Bronchial epithelial cell (primary cell): Measurements from ENCODE around the genes ODR4, RO60 and CFH.

DNA sequence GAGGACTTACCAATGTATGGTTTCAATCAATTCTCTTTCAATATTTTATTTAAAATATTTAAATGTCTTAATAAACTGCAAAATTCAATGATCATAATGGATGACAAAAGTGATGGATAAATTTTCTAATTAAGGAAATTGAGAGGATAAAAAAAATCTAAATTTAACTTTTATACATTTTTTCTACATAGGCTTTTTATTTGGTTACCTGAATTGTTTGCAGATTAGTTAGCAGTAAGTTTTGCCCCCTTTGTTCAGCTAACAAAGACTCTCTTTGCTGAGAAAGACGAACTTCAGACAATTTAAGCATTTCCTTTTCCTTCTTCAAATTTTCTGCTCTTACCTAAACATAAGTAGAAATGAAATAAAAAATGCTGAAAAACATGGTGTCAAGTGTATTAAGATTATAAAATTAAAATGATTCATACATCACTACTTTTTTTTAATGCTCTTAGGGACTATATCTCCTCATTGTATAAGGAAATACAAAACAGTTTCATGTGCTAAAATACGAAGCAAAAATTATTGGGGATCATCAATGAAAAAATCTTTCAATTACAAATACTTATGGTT lies 23.2 kb downstream of the TPR start:
- RRBS, 2 experiments: no CpG with 5 or more reads among the region's 2 CpGs

GRCh38 chr1:186375642-186376474 lies at the start of gene ODR4:
Gene ODR4 (plus strand): TSS chr1:186375838.
- RRBS, 2 experiments: 2 to 3% methylated on average over 6 of the region's 32 CpGs

DNA sequence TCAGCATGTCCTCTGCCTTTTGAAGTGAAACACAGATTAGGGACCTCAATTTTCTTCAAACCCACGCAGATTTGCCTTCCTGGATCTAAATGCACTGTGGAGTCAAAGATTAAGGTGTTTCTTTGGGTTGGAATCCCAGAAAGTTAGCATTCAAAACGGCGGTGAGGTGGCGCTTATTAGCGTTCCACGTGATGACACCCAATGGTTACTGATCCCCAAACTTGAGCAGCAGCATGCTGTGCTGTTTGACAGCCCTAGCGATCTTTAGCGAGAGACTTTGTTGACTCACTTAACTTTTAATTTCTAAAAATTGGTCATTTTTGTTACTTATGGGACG lies 390 bp downstream of the PLA2G4A start:
- RRBS, 2 experiments: no CpG with 5 or more reads among the region's 9 CpGs

DNA sequence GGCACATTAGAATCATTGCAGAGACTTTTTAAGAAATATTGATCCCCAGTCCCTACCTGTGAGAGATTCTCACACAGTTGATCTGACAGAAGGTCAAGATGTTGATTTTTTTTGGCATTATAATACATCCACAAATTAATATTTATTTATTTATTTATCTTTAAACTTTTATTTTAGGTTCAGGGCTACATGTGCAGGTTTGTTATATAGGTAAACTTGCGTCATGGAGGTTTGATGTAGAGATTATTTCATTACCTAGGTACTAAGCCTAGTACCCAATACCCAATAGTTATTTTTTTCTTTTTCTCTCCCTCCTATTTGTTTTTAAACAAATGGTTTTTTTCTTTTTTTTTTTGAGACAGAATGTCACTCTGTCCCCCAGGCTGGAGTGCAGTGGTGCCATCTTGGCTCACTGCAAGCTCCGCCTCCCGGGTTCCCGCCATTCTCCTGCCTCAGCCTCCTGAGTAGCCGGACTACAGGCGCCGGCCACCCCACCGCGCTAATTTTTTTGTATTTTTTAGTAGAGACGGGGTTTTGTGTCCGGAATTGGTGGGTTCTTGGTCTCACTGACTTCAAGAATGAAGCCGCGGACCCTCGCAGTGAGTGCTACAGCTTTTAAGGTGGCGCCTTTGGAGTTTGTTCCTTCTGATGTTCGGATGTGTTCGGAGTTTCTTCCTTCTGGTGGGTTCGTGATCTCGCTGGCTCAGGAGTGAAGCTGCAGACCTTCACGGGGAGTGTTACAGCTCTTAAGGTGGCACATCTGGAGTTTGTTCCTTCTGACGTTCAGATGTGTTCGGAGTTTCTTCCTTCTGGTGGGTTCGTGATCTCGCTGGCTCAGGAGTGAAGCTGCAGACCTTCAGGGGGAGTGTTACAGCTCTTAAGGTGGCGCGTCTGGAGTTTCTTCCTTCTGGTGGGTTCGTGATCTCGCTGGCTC lies 243.6 kb downstream of the PLA2G4A start:
- RRBS, 2 experiments: 37 to 81% methylated on average over 2 of the region's 28 CpGs

DNA sequence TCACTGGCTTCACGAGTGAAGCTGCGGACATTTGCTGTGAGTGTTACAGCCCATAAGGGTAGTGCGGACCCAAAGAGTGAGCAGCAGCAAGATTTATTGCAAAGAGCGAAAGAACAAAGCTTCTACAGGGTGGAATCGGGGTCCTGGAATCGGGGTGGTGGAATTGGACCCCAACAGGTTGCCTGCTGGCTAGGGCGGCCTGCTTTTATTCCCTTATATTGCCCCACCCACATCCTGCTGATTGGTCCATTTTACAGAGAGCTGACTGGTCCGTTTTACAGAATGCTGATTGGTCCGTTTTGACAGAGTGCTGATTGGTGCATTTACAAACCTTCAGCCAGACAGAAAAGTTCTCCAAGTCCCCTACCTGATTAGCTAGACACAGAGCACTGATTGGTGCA lies 1580.3 kb downstream of the BRINP3 start:
- RRBS, 2 experiments: no CpG with 5 or more reads among the region's 9 CpGs

DNA sequence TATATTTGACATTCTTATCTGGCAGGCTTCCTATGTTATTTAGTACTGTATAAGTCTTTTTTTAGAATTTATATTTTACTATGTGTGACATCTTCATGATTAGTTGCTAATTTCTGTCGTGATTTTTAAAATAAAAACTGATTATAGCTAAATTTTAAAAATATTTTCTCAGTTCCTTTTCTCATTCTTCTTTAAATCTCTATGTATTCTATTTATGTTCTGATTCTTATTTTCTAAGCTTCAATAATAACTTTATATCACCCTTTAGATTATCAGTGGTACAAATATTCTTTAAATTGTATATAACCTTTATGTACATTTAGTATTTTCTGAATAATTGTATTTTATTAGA lies 844.6 kb downstream of the BRINP3 start:
- RRBS, 2 experiments: no CpG with 5 or more reads among the region's 1 CpG

DNA sequence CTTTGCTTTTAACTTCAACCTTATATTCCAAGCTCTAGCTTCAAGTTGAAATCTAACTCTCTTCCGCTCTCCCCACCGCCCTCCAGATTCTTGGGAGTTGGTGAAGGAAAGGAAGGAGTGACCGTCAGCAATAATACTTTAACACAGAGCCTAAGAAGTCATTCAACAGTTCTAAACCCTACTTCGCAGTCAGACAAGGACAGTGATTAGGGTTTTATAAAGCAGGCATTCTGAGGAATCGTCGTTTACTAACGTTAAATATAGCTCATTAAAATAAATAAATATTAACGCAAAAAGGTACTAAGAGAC lies 2.7 kb downstream of the BRINP3 start:
- RRBS, 2 experiments: no CpG with 5 or more reads among the region's 8 CpGs

DNA sequence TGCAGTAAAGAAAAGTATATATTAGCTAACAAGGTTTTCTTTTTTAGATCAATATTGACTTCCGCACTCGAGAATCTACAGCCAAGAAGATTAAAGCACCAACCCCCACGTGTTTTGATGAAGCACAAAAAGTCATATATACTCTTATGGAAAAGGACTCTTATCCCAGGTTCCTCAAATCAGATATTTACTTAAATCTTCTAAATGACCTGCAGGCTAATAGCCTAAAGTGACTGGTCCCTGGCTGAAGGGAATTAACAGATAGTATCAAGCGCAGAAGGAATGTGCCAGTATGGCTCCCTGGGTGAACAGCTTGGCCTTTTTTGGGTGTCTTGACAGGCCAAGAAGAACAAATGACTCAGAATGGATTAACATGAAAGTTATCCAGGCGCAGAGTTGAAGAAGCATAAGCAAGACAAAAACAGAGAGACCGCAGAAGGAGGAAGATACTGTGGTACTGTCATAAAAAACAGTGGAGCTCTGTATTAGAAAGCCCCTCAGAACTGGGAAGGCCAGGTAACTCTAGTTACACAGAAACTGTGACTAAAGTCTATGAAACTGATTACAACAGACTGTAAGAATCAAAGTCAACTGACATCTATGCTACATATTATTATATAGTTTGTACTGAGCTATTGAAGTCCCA lies 3.6 kb downstream of the RGS1 start:
- RRBS, 2 experiments: no CpG with 5 or more reads among the region's 6 CpGs

DNA sequence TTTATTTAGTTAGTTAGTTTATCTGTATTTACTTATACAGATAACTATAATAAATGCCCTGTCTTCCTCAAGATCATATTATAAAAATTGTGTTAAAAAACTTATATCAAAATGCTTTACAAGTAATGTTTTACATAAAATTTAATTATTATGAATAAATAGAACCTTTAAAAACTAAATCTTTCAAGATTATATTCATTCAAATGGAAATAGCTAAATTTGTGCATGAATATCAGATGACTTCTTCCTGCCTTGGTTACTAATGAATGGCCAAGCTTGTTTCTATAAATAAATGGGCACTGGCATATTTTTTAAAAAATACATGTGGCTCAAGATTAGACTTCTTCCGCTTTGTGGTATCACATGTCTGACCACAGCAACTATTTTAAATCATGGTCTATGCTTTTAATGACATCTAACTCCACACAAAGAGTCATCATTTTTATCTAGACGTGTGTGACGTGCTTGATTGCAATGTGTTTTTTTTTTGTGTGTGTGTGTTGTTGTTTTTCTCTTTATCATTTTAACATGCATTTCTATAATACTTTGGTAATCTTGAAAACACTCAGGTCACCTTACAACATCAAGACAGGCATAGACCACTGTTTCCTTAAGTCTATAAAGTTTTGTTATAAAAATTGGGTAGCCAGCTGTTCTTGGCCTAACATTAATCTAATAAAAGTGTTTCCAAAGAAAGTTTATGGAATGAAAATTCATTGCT lies 29.4 kb downstream of the RGS1 start:
- RRBS, 2 experiments: no CpG with 5 or more reads among the region's 3 CpGs

GRCh38 chr1:192907248-192908410 lies 98.8 kb downstream of the RGS2 start:
- RRBS, 2 experiments: no CpG with 5 or more reads among the region's 4 CpGs

DNA sequence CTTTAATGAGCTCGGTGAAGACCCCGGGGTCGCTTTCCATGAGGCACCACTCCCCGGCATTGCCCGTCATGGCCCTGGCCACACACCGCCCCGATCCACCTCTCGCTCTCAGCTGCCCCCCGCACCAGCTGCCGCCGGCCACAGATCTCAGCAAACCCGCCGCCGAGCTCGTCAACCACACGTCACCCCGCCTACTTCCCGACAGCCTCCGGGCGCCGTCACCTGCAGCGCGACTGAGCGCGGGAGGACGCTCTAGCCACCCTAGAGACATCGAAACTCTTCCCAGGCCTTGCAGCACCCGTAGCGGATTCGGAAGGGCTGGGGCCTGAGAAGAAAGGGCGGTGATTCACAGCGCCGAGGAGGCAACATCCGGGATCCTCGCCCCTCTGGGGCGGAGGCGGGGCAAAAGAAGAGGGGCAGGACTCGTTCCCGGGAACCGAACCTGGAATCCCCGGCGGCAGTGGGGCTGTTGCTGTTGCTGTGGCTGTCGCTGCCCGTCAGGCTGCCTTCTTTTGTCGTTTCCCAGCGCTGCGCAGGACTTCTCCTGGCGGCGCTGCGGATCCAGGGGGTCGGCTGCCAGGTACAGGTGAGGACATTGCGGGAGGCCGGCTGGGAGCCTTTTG lies at the start of gene RO60:
Gene RO60, plus strand, starts transcription at position 422 of the 623 bp plus-strand sequence.
- RRBS, 2 experiments: 1 to 2% methylated on average over 21 of the region's 53 CpGs

- RRBS, 2 experiments: no CpG with 5 or more reads among the region's 2 CpGs
These were observed 6.2 kb upstream of the CDC73 start for GRCh38 chr1:193115542-193116212.

DNA sequence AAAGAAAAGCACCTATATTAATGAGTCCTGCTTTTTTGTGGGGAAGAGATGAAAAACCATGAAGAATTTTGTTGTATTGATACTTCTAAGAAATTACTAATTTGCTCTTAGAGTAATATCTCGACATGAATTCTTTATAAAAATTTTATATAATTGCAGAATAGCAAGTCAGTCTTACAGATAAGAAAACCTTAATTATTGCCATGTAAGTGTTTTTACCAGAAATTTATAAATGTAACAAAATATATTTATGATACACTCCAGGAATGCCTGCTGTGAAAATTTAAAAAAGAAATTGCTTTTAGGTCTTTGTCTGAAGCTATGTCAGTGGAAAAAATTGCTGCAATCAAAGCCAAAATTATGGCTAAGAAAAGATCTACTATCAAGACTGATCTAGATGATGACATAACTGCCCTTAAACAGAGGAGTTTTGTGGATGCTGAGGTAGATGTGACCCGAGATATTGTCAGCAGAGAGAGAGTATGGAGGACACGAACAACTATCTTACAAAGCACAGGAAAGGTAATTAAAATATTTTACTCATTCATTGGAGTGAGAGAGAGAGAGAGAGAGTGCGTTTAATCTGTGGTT lies 19.8 kb downstream of the CDC73 start:
- RRBS, 2 experiments: no CpG with 5 or more reads among the region's 4 CpGs

- RRBS, 2 experiments: no CpG with 5 or more reads among the region's 5 CpGs
These were observed 247.0 kb downstream of the KCNT2 start for GRCh38 chr1:196360939-196361936.

DNA sequence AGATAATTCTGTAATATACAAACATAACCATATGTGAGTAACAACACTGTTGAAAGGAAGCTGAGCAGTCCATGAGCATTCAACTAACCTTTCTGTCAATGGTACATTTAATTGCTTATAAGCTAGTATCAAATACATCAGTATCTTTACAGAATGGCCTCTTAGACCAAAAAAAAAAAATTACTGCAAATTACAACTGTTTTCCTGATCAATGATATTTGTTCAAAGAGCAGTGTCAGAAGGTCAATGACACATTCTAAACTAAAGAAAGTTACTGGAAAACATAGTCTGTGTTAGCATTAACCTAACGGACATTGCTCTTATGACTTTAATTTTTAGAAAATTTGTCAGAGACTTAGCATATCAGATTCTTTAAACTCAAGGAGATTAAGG lies 162.5 kb downstream of the KCNT2 start:
- RRBS, 2 experiments: no CpG with 5 or more reads among the region's 1 CpG

GRCh38 chr1:196584518-196585283 lies 23.5 kb downstream of the KCNT2 start:
- RRBS, 2 experiments: no CpG with 5 or more reads among the region's 4 CpGs

- RRBS, 2 experiments: no CpG with 5 or more reads among the region's 5 CpGs
These were observed at the start of gene CFH for GRCh38 chr1:196651683-196652275. Gene CFH (plus strand): TSS chr1:196652043.